Neural cell (in vitro differentiated cells): ENCODE results near the genes C2orf80, PIKFYVE and MAP2.

DNA sequence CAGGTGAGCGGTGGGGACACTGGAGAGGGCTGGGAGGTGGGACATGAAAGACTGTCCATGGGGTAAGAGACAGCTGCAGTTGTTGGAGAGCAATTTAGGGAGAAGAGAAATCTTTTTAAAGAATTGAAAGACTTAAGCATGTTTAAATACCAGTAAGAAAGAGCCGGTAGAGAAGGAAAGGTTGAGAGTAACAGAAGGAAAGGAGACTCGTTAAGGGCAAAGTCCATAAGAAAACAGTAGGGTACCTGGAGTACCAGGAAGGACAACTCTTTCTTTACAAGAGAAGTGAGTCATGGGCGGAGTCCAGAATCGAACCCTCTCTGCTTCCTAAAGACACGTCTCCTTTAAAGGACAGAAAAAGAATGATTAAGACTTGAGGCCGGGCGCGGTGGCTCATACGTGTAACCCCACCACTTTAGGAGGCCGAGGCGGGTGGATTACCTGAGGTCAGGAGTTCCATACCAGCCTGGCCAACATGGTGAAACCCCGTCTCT, 1.4 kb upstream of the CREB1 start:
- RAMPAGE, long total RNA: no peak

GRCh38 chr2:207616708-207617748, 8.2 kb downstream of the METTL21A start:
- RAMPAGE, long total RNA: no peak

DNA sequence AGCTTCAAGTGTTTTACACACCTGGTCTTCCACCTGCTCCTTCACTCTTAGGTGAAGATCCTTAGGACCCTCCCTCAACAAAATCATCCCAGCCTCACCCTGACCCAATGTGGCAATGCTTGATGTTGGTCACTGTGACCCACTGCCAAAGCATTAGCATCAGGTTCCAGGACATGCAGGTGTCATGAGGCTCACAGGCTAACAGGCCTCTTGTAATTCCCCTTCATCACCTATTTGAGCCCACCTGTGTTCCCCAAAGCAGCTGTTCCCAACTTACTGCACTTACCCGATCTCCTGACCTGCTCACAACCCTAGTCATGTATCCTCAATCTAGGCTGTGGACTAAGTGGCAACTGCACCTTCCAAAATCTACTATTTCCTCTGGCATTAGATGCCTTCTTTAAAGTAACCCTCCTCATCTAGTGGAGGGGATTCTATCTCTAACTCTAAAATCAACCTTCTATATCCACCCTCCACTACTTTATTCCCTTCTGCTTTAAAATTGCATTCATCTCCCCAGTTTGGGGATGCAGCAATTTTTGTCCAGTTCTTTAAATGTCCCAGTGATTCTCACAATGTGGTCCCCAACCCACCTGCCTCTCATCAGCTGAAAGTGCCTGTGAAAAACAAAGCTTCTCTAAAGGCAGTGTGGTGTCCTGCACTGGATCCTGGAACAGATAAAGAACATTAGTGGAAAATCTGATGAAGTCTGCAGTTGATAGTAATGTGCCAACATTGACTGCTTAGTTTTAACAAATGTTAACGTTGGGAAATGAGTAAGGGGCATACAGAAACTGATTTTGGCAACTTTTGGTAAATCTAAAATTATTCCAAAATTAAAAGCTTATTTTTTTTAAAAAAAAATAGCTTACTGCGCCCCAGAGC, 9.5 kb downstream of the FZD5 start:
- RAMPAGE, long total RNA: no peak

DNA sequence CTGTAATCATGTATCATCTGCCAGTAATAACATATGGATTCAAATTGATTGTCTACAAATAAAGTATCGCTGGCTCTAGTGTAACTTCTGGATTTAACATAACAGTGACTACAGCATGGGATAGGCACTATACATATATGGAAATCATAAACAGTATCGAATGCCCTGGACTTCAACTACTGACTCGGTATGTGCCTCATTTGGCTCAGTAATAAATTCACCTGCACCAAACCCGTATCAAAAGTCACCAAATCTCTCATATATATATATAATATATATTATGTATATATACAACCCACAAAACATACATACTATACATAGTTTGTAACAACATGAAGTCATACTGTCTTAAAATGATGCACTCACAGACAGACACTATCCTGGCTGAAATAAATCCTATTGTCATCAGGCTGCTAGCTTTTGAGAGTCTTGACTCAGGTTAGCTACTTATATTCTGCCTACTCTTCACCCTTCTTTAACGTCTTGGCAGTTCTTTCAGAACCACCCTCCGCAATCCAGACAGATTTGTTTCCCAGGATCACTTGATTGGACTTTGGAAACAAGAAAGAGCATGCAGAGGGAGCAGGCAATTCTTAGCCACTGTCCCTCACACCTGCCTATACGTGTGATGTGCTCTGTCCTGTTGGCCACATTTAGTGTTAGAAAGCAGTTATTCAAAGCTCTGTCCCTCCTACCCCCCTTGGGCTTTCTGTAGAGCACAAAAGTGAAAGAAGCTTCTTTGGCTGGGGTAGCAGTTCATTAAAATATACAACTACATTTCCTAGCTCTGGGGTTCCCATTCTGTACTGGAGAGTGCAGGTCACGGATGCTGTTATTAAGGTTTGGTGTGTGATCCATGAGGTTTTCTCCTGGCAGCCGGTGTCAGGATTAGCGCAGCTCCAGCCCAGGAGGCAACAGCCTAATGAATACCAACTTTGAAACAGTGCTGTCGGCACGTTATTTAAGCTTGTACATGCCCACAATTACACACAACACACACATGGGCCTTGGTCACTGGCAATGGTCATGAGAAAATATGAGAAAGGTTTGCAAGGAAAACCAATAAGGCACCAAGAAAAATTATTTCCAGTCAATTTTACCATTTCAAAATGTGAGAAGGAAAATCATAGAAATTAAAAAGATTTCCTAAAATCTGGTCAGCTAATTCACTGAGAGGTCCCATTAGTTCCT, 6.4 kb downstream of the FZD5 start:
- RAMPAGE, long total RNA: no peak

DNA sequence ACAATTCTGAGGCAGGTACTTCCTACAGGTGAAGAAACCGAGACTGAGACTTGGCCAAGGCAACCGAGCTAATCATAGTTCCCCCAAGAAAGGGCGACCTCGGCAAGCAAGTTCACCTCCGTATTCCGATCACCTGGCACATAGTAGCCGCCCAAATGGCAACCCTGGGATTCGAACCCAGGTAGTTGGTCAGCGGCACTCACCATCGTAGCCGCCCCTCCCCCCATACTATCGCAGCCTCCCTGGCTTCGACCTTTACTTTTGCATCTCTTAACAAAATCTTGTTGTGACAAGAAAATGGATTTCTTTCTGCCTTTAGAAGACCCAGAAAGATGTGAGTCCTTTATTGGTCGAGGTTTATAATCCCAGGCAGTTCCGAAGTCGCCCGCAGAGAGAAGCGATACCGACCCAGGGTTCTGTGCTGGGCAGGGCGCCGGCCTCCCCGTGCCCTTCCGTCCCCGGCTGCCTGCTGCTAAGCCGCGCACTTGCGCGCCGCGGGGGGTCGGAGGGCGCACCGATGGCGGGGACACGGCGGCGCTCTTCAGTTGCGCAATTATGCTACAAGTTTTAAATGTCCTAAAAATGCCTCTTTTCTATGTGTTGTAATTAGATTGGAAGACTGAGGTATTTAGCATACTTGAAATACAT, 1.2 kb upstream of the FZD5 start:
- RAMPAGE, long total RNA: no peak

DNA sequence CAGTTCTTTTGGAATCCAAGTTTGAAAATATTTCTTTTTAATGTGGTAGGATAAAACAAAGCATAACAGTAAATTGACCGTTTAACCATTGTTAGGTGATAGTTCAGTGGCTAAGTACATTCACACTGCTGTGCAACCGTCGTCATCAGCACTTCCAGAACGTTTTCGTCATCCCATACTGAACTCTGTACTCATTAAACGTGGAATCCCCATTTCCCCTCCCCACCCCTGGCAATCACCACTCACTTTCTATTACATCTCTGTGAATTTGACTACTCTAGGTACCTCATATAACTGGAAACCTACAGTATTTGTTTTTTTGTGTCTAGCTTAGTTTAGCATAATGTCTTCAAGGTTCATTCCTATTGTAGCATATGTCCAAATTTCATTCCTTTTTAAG, 33.0 kb upstream of the FZD5 start:
- RAMPAGE, long total RNA: no peak

GRCh38 chr2:207825597-207826206, 56.0 kb upstream of the FZD5 start:
- RAMPAGE, long total RNA: no peak

- RAMPAGE, long total RNA: no peak
Observed at GRCh38 chr2:207827970-207829038, 58.6 kb upstream of the FZD5 start.

- RAMPAGE, long total RNA: no peak
Observed at GRCh38 chr2:207829845-207830297, 60.2 kb upstream of the FZD5 start.

GRCh38 chr2:207928083-207928470, 97.2 kb downstream of the PLEKHM3 start:
- RAMPAGE, long total RNA: no peak

DNA sequence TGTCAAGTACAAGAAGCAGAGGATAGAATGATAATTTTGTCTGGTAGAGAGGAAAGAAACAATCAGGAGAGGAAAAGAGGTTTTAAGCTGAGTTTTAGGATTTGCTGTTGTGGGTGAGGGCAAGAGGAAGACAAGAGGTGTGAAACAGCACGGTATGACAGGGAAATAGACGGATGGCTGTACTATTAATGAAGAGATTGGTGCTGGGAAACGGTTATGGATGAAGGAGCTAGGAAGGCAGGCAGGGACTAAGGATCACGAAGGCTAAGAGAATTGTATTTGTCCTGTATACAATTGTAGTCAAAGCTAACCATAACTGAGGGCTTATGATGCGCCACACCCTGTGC, 86.1 kb downstream of the PLEKHM3 start:
- RAMPAGE, long total RNA: no peak

- RAMPAGE, long total RNA: no peak
Observed at GRCh38 chr2:208034286-208034680, 9.0 kb upstream of the PLEKHM3 start.

- RAMPAGE, long total RNA: start-site peak on the minus strand at chr2:208190000-208190066, 621 and 483 reads in 2 replicates; start-site peak on the minus strand at chr2:208190204-208190254, 98 and 62 reads in 2 replicates
Observed at GRCh38 chr2:208189712-208190623, at the start of gene C2orf80. C2orf80 (minus strand) TSS chr2:208190030.

GRCh38 chr2:208265754-208266926, at the start of gene PIKFYVE:
PIKFYVE (plus strand) TSS chr2:208266255.
- RAMPAGE, long total RNA: start-site peak on the plus strand at chr2:208266242-208266348, 835 and 741 reads in 2 replicates

DNA sequence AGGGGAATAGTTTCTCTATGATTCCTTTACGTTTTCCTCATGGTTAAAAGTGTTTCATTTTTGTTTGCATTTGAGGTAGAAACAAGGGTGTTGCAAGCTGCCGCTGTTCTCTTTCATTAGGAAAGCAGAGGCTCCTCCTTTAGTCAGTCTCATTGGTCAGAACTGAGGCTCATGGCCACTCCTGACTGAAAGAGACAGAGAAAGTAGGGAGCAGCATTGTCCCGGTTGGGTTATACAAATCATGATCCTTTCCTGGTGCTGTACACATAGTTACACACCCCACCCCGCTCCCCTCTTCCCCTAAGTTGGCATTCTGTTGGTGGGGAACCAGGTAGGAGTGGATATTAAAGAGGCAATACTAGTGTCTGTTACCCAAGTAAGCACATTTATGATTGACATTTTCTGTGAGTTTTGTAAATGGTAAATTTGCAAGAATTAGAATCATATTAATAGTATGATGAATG, 59.8 kb upstream of the PTH2R start:
- RAMPAGE, long total RNA: no peak

DNA sequence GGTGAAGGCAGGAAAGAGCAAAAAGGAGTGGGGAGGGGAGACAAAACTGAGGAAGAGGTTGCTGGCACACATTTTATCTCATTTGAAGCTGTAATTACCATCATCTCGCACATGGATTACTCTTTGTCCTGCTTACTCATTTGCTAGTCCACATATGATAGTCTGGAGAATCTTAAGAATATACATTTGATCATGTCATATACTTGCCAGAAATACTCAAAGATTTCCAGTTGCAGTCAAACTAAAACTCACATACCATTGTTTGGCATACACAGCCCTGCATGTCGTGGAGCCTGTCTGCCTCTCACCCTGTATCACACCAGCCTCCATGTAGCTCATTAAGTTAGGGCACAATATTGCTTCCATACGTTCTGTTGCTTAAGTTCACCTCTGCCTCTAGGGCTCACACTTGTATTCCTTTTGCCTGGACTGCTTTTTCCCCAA, 82.9 kb downstream of the PTH2R start:
- RAMPAGE, long total RNA: no peak

GRCh38 chr2:208608529-208608867, 201.9 kb downstream of the PTH2R start:
- RAMPAGE, long total RNA: no peak

GRCh38 chr2:209301390-209301984, 122.4 kb upstream of the MAP2 start:
- RAMPAGE, long total RNA: no peak

DNA sequence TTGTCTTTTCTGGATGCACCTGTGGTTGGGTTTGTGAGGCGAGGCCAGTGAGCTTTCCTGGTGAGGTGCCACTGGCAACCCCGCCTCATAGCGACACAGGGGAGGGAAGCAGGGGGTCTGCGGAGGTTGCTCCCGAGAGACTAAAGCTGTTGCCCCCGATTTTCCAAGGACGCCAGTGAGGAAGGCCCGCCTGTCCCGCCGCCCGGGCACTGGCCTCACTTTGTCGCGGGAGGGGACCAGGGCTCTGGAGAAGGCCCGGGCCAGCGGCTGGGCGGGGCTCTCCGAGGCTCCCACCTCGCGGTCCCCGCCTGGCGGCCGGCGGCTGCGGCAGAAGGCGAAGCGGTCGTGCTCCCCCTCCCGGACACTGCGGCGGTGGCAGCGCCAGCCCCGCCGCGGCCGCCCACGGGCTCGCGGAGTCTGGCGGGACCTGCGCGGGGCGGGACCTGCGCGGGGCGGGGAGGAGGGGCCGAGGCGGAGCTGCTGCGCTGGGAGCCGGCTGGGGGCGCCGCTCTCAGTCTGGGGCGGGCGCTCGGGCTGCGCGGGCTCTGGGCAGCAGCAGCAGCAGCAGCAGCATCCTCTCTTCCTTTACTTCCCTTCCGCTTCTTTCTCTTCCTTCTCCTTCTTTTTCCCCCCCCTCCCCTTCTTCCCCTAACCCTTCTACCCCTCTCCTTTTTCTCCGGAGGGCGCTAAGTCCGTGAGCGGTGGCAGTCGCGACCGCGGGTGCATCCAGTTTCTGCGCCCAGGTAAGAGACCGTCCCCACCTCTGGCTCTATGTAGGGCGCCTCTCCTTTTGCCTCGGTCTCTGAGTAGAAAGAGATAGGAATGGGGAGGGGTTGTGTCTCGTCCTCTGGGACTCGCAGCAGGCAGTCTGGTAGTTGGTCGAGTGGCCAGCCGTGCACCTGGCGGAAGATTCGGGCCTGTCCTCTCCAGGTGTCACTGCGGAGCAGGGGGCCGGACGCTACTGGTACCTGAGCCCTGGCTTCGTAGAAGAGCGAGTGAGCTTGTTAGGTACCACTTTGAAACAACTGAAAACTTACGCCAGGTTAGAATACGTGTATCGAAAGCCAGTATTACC, at the start of gene MAP2:
MAP2 (plus strand) TSS at position 514 of the 1,075 bp plus-strand sequence.
- RAMPAGE, long total RNA: start-site peak on the plus strand centred at position 608 of the sequence, 193 bp wide, 18,315 and 3,521 reads in 2 replicates; start-site peak on the minus strand centred at position 636 of the sequence, 9 bp wide, 19 and 148 reads in 2 replicates

GRCh38 chr2:209619726-209620181, 151.9 kb upstream of the UNC80 start:
- RAMPAGE, long total RNA: no peak